GM23248 (cell line): ENCODE results near the genes OR2B3, OR2I1P and RPP21.

DNA sequence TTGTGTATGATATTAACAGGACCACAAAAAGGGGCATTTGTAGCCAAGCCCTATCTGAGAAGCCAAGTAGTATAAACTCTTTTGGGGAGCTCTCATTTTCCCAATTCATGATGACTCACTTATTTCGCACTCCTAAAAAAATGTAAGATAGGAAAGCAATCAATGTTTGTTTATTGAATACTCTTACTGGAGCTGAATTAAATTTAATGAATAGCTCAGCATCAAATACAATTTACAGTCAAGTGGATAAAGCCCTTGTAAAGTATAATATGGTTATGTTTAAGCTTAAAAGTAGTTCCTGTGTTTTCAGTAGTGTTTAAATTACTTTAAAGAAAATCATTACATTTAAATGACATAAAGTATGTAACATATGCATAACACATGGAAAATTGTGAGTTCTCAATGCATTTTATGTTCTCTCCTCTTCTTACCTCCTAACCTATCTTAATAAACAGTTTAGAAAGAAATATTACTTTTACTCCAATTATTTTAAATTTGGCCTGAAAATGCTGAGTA lies at the start of gene OR2B3:
TSS of gene OR2B3 (minus strand) at position 174 of the 516 bp plus-strand sequence.
- RAMPAGE, long total RNA, result no peak

DNA sequence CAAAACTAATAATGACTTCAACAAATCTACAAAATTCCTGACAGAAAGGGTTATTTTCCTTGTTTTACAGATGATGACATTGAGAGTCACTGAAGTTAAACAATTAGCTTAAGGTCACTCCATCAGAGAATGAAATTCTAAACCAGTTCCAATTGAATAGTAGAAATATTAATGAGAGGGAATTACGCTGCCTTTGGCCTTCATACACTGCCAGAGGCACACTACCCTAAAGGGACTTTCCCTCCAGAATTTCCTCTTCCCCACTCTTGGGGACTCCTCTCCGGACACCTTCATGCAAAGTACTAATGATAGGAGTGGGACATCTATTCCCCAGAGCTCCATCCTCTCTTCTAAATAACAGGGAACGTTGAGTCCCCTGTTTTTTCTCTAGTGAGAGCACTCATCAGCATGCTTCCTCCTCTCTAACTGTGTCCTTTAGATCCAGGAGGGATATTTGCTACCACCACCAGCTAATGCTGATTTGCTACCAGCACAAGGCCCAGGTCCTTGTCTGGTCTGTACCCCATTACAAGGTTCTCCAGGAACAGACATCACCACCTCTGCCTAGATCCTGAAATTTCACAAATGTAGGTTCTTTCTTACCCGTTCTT lies at the start of gene OR2I1P:
TSS of gene OR2I1P (plus strand) at position 394 of the 611 bp plus-strand sequence.
- RAMPAGE, long total RNA, result no peak

- RAMPAGE, long total RNA, result no peak
These were observed 4.1 kb downstream of the GABBR1 start for GRCh38 chr6:29628998-29629180.

DNA sequence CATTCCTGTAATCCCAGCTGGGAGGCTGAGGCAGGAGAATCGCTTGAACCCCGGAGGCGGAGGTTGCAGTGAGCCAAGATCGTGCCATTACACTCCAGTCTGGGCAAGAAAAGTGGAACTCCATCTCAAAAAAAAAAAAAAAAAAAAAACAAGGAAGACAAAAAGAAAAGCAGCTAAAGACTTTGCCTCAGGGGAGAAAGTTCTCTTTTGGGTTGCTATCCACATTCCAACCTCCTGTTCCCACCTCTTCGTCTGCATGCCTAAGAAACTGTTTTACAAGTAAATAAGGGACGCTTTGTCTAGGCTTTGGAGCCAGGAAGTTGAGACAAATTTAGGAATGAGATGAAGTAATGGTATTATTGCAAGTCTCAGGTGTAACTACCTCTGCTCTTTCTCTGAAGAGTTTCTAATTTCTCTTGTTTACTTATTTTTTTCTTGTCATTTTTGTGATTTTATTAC lies 4.8 kb downstream of the MOG start:
- RAMPAGE, long total RNA, result no peak

DNA sequence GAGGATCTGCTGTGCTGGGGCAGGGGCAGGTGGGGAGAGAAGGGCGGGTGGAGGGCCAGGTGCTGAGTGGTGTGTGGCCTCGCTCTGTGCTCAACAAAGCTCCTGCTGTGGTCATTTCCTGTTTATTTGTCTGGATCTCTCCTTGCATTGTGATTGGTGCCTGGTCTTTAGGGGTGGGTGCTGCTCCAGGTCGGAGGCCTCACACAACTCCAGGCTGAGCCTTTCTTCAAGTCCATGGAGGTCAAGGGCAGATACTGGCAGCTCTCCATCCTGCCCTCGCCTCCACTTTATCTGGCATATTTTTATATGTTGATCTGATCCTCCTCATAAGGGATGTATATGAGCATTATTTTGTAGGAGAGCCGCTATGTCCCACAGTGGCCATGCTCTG lies 36.2 kb downstream of the HLA-F start:
- RAMPAGE, long total RNA, result no peak

DNA sequence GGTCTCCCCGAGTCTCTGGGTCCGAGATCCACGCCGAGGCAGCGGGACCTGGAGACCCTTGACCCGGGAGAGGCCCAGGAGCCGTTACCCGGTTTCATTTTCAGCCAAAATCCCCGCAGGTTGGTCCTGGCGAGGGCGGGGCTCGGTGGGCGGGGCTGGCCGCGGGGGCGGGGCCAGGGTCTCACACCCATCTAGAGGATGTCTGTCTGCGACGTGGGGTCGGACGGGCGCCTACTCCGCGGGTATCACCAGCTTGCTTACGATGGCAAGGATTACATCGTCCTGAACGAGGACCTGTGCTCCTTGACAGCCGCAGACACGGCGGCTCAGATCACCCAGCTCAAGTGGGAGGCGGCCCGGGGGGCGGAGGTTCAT lies 34.9 kb upstream of the HLA-G start:
- RAMPAGE, long total RNA, result no peak

GRCh38 chr6:29927988-29928487 lies 14.3 kb upstream of the HLA-A start:
- RAMPAGE, long total RNA, result no peak

- RAMPAGE, long total RNA, result no peak
These were observed 613 bp downstream of the HLA-A start for GRCh38 chr6:29942649-29943640.

GRCh38 chr6:29946222-29946611 lies 3.9 kb downstream of the HLA-A start:
- RAMPAGE, long total RNA, result no peak

DNA sequence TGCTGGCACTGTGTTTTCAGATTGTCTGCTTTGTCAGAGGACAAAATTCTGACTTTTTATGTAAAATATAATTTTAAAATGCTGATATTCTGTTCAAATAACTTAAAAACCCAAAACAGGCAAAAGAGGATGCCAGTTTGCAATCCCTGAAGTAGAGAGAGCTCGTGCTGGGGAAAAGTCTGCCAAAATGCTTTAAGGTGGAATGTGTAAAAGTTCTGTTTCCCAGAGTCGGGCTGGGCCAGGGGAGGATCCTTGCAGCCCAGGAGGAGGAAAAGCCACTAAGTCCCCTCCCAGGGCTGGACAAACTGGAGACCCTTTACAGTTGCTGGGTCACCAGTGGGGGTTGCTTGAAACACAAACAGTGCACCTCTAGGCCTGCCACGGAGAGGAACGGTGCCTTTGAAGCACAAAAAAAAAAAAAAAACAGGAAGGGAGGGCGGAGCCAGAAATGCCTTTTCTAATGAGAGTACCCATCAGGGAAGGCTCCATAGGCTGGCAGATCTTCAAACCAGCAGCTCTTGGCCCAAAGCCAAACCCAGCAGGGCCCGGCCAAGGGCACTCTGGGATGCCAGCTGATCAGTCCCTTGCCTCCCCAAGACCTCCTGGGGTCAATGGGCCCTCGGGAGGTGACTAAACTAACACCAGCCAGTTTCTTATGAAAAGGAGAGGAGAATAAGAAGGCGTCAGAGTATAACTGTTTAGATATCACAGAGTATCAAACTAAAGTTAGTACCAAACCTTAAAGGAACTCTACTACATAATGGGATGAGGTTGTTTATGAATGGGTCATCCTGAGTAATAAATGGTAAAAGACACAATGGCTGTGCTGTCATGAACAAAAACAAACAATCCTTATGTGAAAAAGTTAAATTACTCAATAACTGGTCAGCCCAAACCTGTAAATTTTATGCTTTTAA lies 23.7 kb downstream of the HLA-A start:
- RAMPAGE, long total RNA, result no peak

- RAMPAGE, long total RNA, result no peak
These were observed 1.0 kb upstream of the POLR1H start for GRCh38 chr6:30060050-30060437.

DNA sequence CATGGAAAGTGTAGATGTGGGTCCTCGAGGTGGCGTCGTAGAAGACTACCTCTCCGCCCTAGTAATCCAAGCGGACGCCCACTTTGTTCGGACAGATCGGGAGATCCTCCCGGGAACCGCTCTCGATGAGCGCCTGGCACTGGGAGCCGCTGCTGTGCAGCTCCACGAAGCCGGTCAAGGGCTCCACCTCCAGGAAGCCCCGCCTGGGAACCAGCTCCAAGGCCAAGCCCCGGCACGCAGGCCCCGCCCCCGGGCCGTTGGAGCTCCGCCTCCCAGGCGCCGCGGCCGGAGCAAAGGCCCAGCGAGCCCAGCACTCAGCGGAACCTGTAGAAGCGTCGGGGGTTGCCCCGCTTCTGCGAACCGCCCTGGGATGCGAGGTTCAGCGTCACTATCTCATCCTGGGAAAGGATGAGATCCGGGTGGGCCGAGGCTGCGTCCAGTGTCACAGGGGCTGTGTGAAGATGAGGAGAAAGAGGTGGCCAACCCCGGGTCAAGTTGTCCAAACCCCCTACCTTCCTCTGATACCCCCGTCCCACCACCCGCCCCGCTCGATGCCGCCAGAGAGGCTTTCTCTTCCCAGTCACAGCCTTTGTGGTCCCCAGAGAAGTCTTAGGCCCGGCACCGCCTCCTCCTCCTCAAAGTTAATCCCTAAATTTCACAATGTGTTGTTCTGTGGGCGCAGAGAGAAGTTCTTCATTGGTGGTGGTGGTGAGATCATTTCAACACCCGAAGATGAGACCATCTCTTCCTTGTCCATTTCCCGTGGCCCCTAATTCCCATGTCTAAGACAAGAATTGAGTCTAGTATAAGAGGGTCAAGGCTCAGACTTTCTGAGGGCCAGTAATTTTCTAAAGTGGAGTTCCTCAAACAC lies 10.7 kb downstream of the TRIM31 start:
- RAMPAGE, long total RNA, result no peak

DNA sequence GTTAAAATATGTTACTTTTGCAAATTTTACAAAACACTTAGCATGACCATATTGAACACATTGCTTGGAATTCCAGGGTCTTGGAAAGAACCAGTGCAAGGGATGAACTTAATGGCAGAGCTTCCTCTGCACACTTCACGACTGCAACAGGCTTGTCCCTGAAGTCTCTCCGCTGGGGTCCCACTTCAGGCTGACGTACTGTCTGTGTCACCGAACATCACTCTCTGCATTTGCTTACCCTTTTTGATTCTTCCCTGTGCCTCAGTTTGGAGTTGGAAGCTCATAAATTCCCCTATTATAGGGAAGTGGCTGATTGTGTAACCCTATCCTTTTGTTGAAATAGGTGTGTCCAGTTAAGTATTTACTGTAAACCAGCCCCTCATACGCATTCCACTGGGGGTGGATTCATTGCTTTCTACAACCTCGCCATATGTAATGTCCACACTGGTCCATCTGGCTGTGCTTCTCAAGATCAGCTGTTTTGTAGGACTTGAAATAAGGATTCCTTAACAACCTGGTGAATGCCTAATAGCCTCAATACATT lies 6.2 kb upstream of the TRIM40 start:
- RAMPAGE, long total RNA, result no peak

DNA sequence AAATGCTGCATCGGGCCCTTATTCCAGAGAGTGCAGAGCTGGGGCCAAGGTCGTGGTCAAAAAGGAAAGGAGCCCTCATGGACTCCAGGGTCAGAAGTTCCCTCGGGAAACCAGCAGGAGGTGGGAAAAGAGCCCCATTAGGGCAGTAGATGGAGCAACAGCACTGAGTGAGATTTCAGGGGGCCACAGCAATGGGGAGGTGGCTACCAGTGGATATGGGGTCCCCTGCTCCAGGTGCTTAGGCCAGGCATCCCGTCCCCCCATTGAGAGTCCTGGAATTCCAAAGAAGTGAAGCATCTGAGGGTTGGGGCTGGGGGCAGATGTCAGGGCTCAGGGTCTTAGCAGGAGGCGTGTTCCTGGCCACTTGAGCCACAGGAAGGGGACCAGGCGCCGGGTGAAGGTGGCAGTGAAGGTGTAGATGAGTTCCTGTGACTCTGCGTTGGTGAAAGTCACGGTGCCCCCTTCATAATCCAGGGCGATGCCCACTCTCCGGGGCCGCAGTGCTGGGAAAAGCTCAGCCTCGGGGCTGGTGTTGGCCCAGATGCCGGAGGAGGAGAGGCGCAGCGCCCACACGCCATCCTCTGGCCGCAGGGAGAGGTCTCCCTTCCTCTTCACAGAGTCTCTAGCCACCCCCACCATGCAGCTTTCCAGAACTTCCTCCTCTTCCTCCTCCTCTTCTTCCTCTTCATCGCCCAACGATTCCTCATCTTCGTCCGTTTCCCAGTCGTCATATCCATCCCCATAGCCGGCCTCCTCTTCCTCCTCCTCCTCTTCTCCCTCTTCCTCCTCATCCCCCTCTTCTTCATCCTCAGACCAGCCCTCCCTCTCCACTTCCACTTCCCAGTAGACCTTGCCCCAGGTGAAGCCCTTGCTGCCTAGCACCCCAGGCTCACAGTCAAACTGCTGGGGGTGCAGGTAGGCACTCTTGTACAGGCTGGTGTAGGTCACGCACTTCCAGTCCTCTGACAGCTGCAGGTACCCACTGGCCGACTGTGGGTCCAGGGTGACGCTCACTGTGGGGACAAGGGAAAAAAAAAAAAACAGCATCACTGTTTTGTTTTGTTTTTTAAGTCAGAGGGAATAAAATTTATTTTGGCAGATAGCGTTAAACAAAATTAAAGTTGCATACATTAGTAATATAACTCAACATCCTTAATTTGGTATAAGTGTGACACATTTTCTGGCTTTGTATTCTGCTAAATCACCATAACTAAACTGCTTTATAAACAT lies 22.6 kb downstream of the TRIM15 start:
- RAMPAGE, long total RNA, result no peak

DNA sequence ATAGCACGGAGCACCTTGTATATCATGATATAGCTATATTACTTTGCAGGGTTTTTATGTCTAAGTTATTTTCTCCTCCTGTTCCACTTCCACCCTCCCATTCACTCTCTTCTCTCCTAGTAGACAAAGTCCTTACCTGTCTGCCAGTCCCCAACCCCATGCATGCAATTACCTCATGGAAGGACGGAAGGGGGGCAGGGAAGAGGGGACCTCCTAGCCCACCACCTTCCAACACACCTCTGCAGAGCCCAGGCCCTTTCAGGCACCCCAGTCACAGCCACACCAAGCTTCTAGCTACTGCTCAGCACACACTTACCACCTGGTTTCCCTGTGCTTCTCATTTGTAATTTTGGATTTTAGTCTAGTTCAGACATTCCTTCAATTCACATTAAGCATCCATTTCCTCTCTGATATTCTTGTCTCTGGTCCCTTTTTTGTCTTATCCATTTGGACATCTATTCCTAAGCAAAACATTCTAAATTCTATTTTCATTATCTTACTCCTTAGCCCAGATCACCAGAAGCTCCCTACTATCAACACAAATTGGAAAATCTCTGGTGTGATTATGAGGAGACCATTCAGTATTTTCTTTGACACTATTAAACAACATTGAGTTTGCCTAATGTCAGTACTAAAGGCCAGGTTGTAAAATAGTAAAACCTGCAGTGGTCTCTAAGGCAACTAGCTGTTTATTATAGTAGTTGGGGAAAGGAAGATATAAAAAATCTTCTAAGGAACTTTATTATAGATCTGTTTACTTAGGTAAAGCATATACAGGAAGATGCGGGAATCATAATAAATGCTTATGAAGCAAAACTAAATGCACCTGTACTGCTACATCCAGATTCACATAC lies 9.2 kb upstream of the TRIM39 start:
- RAMPAGE, long total RNA, result no peak

DNA sequence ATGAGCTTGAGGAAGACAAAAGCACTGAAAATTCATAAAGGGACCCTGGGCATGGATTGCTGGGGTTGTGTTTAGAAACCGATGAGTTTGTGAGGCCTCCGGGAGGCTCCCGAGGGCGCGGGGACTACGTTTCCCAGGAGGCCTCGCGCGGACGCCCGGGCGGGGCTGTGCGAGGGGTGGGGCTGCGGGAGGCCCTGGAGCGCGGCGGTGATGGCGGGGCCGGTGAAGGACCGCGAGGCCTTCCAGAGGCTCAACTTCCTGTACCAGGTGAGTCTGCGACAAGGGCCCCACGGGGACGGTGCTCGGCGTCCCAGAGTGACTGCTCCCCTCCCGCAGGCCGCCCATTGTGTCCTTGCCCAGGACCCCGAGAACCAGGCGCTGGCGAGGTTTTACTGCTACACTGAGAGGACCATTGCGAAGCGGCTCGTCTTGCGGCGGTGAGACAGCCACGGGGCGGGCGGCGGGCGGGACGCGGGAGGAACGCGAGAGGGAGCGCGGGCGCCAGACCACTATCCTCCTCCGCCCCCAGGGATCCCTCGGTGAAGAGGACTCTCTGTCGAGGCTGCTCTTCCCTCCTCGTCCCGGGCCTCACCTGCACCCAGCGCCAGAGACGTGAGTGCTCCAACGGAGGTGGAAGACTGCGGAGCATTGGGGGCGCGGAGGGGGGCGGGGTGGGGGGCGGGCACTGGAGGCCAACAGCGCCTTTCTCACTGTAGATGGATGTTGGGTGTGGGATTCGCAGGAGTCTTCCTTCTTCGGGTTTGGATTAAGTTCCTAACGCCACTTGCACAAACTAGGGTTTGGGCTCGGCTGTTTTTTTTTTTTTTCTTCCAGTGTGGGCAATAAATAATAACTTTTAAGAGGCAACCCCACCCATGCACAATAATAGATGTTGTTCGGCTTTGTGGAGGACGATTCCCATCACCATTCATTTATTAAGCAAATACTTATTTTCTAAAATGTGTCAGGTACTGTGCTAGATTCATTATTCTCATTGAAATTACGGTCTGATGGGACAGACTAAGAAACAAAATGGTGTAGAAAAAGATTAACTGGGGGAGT lies at the start of gene RPP21:
TSS of gene RPP21 (plus strand) at position 195 of the 1,062 bp plus-strand sequence.
- RAMPAGE, long total RNA, result start-site peak on the plus strand centred at position 246 of the sequence, 120 bp wide, 2,174 and 1,214 reads in 2 replicates

DNA sequence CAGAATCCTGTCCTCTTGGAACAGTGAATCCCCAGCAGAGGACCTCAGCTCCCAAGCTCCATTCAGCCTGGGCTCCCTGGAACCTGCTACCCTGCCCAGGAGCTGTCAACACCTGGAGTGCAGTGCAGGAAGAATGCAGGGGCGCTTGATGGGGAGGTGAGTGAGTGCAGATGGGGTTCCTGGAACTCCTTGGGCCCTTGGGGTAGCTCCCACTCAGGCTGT lies 24.3 kb upstream of the HLA-E start:
- RAMPAGE, long total RNA, result no peak

DNA sequence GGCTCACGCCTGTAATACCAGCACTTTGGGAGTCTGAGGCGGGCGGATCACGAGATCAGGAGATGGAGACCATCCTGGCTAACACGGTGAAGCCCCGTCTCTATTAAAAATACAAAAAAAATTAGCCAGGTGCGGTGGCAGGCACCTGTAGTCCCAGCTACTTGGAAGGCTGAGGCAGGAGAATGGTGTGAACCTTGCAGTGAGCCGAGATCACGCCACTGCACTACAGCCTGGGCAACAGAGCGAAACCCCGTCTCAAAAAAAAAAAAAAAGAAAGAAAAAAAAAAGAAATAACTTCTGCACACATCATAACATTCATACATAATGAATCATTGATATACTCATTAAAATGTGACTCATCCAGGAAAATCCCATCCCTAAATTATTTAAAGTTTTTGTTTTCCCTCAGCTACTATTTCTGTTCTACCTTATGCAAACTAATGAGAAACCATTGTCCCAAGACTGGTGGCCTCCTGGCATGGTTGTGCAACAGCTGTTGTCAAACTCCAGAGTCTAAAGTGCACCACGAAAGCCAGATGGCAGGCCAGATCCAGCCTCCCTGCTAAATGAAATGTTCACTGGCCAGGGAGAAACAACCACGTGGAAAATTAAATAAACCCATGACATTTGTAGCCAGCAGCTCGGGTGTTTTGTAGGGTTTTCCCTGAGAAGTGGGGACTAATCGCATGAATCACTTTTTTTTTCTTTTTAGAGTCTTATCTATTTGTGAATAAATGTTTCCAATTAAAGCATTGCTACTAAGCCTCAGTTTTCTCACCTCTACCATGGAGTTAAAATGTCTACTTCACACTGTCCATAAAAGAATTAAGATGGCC lies 28.4 kb downstream of the GNL1 start:
- RAMPAGE, long total RNA, result no peak

GRCh38 chr6:30570516-30571358 lies 505 bp upstream of the ABCF1 start:
- RAMPAGE, long total RNA, result no peak

DNA sequence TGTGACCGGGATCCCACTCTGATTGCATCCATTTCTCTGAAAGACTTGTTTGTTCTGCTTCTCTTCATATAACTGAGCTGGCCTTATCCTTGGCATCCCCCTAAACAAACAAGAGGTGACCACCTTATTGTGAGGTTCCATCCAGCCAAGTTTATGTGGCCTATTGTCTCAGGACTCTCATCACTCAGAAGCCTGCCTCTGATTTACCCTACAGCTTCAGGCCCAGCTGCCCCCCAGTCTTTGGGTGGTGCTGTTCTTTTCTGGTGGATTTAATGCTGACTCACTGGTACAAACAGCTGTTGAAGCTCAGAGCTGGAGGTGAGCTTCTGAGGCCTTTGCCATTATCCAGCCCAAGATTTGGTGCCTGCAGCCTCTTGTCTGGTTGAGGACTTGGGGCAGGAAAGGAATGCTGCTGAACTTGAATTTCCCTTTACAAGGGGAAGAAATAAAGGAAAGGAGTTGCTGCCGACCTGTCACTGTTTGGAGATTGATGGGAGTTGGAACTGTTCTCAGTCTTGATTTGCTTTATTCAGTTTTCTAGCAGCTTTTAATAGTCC lies 19.7 kb downstream of the ABCF1 start:
- RAMPAGE, long total RNA, result no peak